Bronchial epithelial cell (primary cell): Measurements from ENCODE around the gene FARP2.

DNA sequence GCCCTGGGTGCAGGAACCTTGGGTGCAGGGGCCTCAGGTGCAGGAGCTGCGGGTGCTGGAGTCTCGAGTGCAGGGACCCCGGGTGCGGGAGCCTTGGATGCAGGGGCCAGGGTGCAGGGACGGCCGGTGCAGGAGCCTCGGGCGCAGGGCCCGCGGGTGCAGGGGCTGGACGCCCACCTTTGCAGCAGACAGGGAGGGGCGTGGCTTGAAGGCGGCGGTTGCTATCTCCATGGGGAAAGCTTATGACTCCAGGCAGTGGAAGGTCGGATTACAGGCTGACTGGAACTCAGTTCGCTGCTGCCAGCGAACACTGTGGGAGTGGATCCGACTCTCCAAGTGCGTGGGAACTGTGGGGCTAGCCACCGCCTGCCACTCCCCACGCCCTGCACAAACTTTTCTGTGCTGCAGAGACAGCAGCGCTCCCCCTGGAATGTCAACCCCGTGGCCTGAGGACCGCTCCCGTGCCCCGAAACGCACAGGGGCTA, 40.3 kb downstream of the COPS9 start:
- RRBS, 2 experiments, result 1 to 6% methylated on average over 4 of the region's 27 CpGs

GRCh38 chr2:240438657-240439199, 3.3 kb downstream of the GPC1 start:
- RRBS, 2 experiments, result 4 to 22% methylated on average over 5 of the region's 13 CpGs

DNA sequence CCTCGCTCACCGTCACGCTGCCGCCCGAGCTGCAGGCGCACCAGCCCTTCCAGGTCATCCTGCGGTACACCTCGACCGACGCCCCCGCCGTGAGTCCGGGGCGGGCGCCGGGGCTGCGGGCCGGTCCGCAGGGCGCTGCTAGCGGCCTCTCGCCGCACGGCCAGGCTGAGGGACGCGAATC, 632 bp downstream of the RNPEPL1 start:
- RRBS, 2 experiments, result 0 to 2% methylated on average over 6 of the region's 26 CpGs

GRCh38 chr2:240576355-240577057, 8.2 kb downstream of the RNPEPL1 start:
- RRBS, 2 experiments, result no CpG with 5 or more reads among the region's 31 CpGs

DNA sequence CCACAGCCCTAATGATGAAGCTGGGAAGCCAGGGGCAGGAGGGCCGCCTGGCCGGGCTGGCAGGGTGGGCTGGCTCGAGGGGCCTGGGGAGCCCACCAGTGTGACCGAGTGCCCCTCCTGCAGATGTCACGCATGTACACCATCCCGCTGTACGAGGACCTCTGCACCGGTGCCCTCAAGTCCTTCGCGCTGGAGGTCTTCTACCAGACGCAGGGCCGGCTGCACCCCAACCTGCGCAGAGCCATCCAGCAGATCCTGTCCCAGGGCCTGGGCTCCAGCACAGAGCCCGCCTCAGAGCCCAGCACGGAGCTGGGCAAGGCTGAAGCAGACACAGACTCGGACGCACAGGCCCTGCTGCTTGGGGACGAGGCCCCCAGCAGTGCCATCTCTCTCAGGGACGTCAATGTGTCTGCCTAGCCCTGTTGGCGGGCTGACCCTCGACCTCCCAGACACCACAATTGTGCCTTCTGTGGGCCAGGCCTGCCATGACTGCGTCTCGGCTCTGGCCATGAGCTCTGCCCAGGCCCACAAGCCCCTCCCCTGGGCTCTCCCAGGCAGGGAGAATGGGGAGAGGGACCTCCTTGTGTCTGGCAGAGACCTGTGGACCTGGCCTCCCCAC, 8.9 kb upstream of the CAPN10 start:
- RRBS, 2 experiments, result 77 to 82% methylated on average over 7 of the region's 23 CpGs

DNA sequence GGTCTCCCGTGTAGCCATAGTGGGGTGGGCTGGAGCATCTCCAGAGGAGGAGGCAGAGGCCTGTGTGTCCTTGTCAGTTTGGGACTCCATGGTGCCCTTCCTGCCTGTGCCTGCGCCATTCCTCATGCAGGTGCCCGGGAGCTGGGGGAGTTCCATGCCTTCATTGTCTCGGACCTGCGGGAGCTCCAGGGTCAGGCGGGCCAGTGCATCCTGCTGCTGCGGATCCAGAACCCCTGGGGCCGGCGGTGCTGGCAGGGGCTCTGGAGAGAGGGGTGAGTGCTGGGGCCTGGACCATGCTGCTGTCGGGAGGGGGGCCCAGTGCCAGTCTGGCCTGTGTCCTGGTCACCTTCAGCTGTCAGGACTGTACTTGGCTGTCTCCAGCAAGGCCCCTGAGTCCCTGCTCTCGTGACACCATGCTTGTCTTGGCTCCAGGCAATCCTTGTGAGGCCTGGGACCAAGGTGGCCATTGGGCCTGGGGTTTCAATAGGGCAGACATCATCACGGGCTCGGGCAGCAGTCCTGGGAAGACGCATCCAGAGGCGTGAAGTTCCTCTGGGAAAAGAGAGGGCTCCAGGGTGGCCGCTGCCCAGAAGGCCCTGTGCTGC, 7.3 kb downstream of the CAPN10 start:
- RRBS, 2 experiments, result 100% methylated on average over 2 of the region's 16 CpGs; no CpG with 5 or more reads in 1 of the 2 experiments

DNA sequence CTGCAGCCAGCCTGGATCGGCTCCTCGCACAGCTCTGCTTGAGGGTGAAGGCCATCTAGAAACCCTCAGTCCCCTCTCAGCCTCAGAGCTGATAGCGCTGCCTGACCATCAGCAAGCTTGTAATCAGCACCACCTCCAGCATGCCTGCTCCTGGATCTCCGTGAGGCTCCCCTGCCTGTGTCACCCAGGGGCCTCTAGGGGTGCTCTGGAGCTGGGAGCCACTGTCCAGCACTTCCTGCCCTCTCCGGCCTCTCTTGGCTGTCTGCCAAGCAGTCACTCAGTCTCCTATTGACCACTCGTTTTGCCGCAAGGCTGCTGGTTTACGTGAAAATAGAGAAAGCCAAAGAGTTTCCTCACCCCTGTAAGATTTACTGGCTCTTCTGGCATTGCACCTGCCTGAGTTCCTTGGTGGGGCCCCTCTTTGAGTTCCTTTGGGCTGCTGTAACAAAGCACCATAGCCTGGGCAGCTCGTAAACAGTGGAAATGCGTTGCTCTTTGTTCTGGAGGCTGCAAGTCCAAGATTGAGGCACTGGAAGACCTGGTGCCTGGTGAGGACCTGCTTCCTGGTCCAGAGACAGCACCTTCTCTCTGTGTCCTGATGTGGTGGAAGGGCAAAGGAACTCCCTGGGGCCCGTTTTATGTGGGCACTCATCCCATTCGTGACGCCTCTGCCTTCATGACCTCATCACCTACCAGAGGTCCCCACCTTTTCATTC, 17.9 kb downstream of the CAPN10 start:
- RRBS, 2 experiments, result no CpG with 5 or more reads among the region's 13 CpGs

GRCh38 chr2:240819533-240820048, 428 bp downstream of the KIF1A start:
- RRBS, 2 experiments, result 0 to 2% methylated on average over 5 of the region's 54 CpGs

- RRBS, 2 experiments, result no CpG with 5 or more reads among the region's 16 CpGs
Measured at GRCh38 chr2:240898741-240899195, 2.8 kb upstream of the MAB21L4 start.

- RRBS, 2 experiments, result no CpG with 5 or more reads among the region's 31 CpGs
Measured at GRCh38 chr2:240962134-240963100, 36.0 kb upstream of the SNED1 start.

- RRBS, 2 experiments, result no CpG with 5 or more reads among the region's 14 CpGs
Measured at GRCh38 chr2:241033536-241034000, 35.1 kb downstream of the SNED1 start.

DNA sequence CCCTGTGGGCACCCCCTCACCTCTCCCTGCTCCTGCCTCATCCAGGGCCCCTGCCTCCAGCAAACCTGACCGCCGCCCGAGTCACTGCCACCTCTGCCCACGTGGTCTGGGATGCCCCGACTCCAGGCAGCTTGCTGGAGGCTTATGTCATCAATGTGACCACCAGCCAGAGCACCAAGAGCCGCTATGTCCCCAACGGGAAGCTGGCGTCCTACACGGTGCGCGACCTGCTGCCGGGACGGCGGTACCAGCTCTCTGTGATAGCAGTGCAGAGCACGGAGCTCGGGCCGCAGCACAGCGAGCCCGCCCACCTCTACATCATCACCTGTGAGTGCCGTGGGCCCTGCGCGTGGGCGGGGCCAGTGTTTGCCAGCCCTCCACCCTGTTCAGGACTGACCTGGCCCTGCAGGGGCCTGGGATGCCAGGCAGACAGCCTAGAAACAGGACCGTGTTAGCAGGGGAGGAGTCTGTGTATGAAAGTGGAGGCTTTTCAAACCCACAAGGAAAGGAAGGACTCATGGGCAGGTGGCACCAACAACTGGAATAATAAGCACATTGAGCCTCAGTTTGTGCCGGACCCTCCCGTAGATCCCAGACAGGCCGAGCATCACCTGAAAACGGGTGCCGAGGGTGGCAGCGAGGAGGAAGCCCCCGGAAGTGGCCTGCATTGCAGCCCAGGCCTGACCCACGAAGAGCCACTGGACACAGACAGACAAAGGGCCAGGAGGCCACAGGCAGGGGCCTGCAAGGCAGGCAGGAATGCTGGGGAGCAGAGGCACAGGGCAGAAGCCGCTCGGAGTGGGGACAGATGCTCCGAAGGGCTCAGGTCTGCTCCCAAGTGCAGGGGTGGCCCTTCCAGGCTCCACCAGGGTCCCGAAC, 32.0 kb downstream of the MTERF4 start:
- RRBS, 2 experiments, result 84 to 85% methylated on average over 7 of the region's 36 CpGs

GRCh38 chr2:241091089-241091808, 10.8 kb downstream of the MTERF4 start:
- RRBS, 2 experiments, result no CpG with 5 or more reads among the region's 12 CpGs

- RRBS, 2 experiments, result no CpG with 5 or more reads among the region's 33 CpGs
Measured at GRCh38 chr2:241112023-241113343, 10.4 kb upstream of the MTERF4 start.

DNA sequence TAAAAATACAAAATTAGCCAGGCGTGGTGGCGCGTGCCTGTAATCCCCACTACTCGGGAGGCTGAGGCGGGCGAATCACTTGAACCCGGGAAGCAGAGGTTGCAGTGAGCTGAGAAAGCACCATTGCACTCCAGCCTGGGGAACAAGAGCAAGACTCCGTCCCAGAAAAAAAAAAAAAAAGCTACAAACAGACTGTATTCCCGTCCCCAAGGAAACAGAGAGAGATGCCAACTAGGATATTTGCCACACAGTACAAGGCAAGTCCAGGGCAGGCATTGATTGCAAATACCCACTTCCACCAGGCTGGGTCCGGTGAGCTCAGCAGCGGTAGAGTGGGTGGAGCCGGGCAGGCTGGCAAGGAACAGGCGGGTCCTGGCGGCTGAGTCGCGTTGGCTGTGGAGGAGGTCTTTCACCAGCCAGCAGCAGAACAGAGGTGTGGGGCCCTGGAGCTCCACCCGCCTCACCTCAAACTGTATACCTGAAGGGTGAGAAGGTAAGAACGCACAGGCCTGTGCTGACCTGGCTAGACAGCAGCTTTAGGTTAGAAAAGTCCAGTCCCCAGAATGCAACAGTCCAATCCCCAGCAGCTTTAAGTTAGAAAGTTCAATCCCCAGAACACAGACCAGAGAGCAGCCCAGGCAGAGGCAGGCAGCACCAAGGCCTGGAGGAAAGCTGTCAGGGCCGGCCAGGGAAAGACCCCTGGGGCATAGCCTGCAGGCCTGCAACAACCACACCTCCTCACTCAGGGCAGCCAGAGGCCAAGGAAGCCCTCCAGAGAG, 21.8 kb upstream of the MTERF4 start:
- RRBS, 2 experiments, result no CpG with 5 or more reads among the region's 19 CpGs

DNA sequence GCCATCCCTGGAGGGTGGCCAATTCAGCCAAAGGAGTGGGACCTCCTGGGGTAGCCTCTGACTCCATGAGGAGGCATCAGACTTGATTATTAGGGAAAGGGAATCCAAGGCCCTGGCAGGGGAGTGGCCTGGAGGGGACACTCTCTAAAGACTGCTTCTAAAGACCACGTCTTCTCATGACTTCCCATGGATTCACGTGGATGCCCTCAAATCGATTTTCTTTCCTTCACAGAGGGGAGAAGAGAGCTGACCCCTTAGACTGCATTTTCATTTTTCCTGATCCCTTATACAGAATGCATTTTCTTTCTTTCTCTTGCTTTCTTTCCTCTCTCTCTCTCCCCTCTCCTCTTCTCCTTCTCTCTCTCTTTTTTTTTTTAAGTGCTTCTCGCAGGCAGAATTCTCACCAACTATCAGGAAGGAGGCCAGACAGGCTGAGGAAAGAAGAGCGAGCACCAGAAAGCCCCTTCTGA, 50.6 kb downstream of the ANO7 start:
- RRBS, 2 experiments, result no CpG with 5 or more reads among the region's 5 CpGs

GRCh38 chr2:241252758-241253904, 62.3 kb downstream of the HDLBP start:
- RRBS, 2 experiments, result no CpG with 5 or more reads among the region's 23 CpGs

DNA sequence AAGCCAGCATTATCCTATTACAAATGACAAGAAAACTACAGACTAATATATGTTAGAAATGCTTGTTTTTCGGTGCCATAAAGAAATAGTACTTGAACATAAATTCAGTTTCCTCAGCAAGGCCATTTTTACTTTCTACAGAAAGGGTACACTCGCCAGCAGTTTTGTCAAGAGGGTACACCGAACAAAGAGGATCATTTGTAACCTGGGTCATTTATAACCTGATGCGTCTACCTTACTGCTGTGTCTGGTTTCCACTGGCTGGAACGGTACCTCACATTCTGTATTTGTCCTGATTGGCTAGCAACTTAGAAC, 13.7 kb downstream of the SEPTIN2 start:
- RRBS, 2 experiments, result no CpG with 5 or more reads among the region's 5 CpGs

DNA sequence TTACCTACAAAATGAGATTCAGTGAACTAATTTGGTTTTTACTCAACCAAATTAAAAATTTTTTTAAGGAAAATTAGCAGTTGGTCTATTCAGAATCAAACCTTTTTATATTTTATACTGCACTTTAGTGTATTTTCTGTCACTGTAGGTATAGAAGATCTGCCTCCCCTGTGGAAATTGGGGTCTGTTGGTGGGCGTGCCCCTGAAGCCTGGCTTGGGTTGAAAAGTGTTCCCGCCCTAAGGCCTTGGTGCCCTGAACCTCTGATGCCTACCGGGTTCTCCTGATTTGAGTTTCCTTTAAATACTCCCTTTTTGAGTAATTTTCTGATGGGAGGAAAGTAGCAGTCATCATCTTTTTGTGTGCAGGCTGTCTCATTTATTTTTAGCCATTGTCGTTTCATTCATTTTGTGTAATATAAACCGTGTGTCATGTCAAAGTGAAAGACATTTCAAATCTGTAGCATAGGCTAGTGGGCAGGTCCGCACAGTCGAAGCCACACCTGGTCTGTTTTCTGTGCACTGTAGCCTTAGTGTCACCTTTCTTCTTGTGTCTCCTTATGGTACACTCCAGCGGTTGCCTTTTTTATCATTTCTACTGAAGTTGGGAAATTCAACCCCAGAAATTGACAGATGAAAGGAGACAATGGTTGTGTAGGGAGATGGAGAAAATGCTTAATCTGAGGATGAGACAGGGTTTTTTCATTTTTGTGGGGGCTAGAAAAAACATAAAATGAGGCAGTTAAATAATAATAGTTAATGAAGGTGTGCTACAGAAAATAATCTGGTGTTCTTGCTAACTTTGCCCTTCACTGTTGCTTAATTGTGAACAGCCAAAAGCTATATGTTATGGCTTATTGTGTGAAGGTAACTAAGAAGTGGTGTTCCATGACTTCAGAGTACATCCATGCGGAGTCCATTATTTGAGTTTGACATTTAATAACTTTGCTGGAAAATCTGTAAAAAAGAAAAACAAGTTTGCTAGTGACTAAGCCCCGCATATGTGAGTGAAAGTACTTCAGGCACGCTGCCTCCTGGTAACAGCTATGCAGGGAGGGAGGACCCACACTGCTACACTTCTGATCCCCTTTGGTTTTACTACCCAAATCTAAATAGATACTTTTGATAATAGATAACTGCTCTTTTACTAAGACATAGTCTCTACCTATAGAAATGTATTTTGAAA, 2.9 kb upstream of the FARP2 start:
- RRBS, 2 experiments, result no CpG with 5 or more reads among the region's 11 CpGs

GRCh38 chr2:241355828-241356981, at the start of gene FARP2:
FARP2 (plus strand) TSS chr2:241356285.
- RRBS, 2 experiments, result 1 to 2% methylated on average over 49 of the region's 117 CpGs